OVCAR3 (cell line): Measurements from ENCODE around the genes KIF15, CCR9, FYCO1 and CCR3.

DNA sequence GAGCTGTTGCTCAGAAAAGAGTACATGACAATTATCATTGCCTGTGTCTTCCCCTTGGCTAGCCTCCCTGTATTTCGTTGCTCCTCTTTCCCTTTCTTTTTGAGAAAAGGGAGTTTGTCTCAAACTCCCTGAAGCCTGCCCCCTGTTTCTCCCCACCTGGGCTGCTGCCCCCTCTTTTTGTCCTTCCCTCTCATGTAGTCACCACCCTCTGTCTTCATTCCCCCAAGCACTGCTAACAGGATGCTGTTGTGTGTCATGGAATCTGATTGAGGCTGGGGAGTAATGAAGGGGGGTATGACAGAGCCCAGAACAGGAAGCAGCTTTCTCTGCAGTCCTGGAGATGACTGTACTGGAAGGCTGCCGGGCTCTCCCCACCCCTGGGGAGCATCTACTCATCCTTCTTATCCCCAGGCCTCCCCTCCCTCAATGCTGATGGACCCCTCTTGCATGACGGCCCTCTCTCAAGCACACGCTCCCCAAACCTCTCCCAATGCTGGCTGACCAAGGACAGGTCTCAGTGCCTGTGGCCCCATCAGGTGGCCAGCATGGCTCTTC, 181.6 kb downstream of the ABHD5 start:
- RRBS = no CpG with 5 or more reads among the region's 4 CpGs

- RRBS = 7% methylated on average over 2 of the region's 36 CpGs
Measured at GRCh38 chr3:43995672-43996105, 246.0 kb upstream of the TOPAZ1 start.

DNA sequence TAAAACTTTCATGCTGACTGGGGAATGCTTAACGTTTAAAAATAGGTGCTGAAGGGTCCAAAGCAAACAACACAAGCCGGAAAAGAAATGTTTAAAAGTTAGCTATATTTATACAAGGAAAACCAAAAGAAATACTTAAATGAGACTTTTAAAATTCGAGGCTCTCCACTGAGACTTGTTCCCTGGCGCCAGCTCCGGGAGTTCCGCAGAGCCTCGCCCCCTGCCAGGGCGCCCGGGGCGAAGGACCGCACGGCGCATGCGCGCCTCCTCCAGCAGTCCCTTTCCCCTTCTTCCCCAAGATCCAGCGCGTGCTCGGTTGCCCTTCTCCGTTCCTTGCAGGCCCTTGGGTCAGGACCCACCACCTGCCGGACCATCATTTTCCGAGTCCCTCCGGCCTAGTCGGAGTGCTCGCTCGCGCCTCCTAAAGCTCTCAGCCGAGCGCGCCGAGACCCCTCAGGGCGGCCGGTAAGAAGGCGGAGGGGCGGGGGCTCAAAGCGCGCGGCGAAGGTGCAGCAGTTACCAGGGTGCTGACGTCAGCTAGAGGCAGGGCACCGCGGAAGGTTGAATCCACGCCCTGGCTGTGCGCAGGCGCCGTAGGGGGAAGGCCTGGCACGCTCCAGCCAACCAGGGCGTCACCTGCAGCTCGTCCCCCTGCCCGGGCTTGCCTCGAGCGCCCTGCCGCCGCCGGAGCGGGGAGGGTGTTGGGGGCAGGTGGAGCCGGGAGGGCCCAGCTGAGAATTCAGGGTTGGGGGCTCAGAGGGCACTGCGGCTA, 525 bp upstream of the TCAIM start:
- RRBS = 4% methylated on average over 19 of the region's 57 CpGs

DNA sequence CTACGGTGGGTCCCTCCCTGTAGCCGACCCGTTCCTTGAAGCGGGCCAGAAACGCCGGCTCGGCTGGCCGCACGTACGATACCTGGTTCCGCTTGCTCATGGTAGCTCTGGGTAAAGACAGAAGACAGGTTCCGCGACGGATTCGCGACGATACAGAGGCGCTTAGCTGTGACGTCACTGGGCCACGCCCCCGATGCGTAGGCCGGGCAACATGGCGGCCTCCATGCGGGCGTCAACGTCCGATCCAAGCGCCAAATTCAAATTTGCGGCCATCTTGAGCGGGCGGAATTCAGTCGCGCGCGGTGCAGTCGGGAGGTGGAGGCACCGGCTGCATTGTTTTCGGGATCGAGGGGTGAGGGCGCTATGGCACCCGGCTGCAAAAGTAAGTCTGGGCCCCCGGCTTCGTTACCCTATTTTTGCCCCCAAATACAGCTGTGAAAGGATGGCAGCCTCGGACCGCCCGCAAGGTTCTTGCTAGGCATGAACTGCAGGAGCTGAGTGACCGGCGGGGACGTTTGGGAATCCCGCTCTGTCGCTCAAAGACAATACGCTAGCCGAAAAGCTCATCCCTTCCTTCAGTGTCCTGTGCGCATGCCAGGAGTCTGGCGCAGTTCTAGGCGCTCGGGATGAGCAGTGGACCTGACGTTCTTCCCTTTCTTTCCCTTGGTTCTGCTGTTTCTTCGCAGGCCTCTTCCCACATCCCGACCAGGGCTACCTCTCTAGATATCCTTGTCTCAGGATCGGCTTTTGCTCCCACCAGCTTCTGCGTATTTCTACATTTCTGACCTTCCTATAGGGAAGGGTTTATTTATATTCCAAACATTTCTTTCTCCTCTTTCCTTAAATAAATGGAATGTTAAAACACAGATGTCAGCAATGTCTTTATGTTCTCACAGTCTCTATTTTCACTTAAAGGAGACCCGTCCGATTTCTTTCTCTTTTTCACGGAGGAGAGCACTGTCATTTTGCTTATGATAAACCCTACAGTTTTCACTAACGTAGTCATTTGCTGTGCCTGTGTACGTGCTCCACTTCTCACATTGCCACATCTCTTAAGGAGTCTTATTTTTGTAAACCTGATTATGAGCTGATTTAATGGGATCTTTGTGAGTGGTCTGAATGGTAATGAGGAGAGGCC, at the start of gene KIF15:
Gene KIF15, plus strand, starts transcription at position 292 of the 1,138 bp plus-strand sequence.
- RRBS = 3% methylated on average over 27 of the region's 68 CpGs

GRCh38 chr3:45110047-45110888, 35.9 kb downstream of the CDCP1 start:
- RRBS = 100% methylated on average over 3 of the region's 16 CpGs

GRCh38 chr3:45113454-45114259, 32.5 kb downstream of the CDCP1 start:
- RRBS = no CpG with 5 or more reads among the region's 7 CpGs

- RRBS = no CpG with 5 or more reads among the region's 7 CpGs
Measured at GRCh38 chr3:45140306-45140807, 5.8 kb downstream of the CDCP1 start.

- RRBS = no CpG with 5 or more reads among the region's 10 CpGs
Measured at GRCh38 chr3:45165399-45165988, 19.3 kb upstream of the CDCP1 start.

- RRBS = no CpG with 5 or more reads among the region's 7 CpGs
Measured at GRCh38 chr3:45218943-45219452, 7.1 kb downstream of the TMEM158 start.

DNA sequence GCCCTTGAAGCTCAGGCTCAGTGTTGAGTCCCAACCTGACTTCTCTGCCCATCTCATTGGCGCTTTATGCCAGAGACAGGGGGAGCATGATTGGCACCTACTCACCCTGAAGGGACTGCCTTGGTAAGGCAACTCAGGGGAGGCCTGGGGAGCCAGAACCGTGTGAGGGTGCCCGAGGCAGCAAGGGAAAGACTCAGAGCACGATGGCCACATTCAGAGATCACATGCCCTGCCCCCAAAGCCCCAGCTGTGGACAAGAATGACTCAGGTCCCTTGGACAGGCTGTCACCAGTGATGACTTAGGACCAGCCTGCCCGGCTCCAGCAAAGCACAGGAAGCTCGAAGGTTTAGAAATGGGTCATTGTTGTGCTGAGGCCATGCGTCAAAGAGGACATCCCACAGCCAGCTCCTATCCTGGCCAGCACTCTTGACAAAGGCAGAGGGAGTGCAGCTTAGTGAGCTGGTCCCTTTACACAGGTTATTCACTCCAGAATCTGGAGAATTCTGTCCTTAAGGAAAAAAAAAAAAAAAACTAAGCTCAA, 49.0 kb upstream of the LIMD1 start:
- RRBS = no CpG with 5 or more reads among the region's 7 CpGs

DNA sequence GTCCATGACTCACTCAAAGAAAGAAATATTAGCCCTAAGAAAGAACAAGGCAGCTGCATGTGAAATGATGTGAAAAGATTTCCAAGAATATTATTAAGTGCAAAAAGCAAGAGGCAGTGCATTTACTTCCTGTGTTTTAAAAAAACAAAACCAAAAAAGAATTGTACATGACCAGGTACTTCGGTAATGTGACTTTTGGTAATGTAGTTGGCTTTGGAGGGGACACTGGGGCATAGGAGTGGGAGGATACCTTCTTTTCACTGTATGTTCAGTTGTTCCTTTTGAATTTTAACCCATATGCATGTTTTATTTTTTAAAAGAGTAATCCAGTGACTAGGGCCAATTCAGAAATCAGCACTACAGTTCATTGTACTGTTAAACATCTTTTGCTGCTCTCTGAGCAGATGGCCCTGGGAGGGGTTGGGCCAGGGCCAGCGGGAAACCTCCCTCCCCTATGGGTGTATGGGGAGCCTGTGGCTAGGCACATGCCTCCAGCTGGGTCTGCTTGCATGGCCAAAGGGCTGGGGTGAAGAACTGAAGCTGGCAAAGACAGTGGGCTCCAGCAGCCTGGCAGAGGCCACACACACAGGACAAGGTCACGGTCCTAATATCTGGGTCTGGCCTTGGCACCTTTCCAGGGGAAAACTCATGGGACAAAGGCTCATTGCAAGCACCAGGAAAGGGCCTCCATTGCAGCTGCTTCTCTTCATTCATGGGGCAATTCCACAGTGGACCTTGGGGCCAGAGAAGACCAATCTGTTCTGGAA, 11.7 kb upstream of the LIMD1 start:
- RRBS = no CpG with 5 or more reads among the region's 3 CpGs

DNA sequence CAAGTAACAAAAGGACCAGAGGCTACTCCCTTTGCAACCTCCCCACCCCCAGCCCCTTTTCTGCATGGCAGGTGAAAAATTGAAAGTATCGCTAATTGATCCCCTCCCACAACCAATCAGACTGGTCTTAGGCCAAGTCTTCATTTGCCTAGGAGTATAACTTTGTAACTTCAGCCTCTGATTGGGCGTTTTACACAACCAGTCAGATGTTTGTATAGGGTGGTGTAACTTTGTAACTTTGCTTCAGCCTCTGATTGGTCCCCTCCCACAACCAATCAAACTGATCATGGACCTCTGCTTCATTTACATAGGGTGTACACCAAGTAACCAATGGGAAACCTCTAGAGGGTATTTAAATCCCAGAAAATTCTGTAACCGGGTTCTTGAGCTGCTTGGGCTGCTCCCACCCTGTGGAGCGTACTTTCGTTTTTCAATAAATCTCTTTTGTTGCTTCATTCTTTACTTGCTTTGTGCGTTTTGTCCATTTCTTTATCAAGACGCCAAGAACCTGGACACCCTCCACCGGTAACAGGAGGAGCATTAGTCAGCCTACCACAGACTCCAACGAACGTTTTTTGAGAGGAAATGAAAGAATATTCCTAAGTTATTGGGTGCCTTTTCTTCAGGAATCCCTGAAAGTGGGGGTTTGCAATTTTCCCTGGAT, 5.7 kb upstream of the SACM1L start:
- RRBS = no CpG with 5 or more reads among the region's 10 CpGs

DNA sequence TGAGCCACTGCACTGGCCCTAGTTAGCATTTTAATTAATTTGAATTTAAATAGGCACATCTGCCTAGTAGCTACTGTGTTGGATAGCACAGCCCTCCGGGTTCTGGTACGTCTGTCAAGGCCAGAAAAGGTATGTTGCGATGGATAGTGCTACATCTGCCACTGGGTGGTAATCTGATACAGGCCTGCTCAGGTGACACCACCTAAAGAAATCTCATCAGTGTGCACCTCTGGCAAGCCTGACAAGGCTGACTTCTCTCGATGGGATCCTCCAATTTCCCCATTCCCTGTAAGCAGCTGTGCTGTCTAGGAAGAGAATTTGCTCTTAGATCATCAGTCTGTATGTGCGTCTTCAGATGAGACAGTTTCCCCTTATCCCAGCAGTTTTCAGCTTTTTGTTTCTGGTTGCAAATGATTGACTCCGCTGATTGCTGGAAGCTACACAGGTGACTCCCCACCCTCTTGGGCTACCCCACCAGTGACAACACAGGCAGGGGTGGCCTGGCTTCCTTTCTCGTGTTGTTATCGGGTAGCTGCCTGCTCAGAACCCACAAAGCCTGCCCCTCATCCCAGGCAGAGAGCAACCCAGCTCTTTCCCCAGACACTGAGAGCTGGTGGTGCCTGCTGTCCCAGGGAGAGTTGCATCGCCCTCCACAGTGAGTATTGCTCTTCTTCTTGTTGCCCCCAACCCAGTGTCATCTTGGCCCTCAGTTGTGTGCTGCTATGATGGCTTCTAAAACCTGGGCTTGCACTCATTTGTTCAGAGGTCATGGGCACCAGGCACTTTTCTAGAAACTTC, at the start of gene CCR9:
Gene CCR9, plus strand, starts transcription at position 543 of the 798 bp plus-strand sequence.
- RRBS = no CpG with 5 or more reads among the region's 9 CpGs

DNA sequence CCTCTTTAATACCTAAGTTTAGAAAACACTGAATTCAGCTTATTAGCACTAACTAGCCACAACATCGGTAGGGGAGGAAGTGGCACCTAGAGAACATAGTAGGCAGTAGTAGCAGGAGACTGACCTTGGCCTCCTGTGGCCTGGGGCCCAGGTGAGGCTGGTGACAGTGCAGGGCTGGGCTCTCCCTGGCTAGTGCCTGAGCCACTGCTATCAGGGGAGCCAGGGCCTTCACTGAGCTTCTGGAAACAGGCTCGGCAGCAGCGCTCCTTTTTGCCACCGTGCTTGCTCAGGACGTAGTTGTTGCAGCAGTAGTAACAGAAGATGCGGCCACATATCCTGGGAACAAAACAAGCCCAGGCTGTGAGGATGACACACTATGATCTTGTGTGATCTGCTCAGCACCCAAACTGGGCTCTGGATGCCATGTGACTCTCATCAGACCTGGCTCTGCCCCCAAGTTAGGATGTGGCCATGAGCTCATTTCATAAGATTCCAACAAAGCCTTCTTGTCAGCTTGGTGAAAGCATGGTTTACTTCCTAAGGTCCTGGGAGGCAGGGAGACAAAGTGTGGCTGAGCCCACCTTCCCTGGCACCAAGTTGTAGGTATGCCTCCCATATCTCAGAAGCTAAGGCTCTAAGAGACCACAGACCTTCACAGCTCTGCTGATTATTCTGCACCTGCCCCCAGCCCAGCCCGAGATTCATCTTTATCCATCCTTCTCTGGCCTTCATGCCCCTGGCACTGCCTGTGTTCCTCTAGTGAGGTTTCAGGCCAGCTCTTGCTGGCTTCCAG, 15.2 kb downstream of the CXCR6 start:
- RRBS = no CpG with 5 or more reads among the region's 7 CpGs

GRCh38 chr3:45964770-45965271, 21.6 kb downstream of the CXCR6 start:
- RRBS = no CpG with 5 or more reads among the region's 4 CpGs

DNA sequence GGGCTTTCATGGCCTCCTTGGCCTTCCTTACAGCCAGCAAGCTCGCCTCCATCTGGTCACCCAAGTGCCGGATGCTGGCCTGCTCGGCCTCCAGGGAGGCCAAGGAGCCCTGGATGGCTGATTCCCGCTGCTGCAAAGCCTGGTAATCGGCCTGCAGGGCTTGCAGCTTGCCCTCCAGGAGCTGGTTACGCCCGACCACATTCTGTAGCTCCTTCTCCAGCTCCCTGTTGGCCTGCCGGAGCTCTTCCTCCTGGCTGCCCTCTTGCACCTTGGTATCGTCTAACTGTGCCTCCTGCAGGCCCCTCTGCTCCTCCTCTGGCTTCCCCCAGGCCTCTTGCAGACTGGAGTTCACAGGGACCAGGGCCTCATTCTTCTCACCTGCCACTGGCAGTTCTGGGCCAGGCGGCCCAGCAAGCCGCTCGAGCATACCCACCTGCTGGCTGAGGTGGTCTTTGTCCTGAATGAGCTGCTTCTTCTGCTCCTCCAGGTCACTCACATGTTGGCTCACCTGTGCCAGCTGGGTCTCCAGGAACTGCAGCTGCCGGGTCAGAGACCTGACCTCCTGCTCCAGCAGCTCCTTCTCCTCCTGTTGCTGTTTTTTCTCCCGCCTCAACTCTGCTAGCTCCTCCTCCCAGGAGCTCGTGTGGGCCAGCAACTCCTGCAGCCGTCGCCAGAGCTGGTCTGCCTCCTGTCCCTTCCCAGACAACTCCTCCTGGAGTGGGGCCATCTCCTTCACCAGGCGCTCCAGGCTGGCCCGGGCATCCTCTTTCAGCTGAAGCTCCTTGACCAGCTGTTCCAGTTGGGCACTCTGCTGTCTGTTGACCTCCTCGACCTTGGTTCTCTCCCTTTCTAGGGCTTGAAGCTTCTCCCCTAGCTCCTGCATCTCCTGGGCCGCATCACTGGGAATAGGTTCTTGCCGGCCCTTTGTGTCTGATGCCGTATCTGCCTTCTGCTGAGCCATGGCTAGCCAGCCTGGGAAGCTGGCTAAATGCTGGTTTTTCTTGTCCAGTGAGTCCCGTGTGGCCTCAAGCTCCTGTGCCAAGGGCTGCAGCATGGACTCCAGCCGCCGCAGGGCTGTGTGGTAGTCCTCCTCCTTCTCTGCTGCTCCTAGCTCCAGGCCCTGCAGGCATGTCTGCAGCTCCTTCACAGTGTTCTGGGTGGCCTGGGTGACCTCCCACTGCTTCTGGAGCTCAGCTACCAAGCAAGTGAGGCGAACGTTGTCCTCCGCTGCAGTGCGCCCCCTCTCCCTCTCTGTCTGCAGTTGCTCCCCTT, 24.4 kb downstream of the CXCR6 start:
- RRBS = no CpG with 5 or more reads among the region's 30 CpGs

DNA sequence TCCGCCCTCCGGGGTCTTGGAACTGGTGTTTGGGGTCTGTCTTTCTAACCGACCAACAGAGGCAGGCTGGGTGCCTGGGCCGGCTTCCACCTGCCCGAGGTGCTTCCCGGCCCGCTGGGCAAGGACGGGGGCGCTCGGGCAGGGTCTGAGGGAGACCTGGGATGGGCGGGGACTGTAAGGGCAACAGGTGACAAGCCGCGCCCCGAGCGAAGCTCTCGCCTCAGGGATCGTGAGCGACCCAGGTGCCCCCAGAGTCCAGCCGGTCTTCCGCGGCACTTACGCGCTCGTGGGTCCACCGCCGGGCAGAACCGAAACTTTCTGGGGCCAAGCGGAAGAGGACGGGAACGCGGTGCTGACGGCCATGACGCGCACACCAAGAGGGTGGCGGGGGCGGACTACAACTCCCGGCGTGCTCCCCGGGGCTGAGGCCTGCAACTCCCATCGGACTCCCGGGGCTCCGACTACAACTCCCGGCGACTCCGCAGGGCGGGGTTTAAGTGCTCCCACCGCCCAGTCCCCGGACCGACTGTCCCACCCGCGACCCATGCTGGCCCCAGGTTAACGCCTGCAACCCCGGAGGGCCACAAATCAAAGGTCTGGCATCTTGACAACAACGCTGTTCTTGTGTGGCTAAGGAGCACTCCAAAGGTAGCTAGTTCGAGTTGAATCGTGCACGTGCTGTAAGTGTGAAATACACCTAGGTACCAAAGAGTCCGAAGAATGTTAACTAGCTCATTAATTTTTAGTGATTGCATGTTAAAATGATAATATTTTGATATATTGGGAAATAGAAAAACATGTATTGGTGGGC, at the start of gene FYCO1:
Gene FYCO1, minus strand, starts transcription at position 383 of the 811 bp plus-strand sequence.
- RRBS = 5% methylated on average over 27 of the region's 58 CpGs

GRCh38 chr3:46242168-46242677, at the start of gene CCR3:
Gene CCR3, plus strand, starts transcription at chr3:46242460.
- RRBS = no CpG with 5 or more reads among the region's 5 CpGs

DNA sequence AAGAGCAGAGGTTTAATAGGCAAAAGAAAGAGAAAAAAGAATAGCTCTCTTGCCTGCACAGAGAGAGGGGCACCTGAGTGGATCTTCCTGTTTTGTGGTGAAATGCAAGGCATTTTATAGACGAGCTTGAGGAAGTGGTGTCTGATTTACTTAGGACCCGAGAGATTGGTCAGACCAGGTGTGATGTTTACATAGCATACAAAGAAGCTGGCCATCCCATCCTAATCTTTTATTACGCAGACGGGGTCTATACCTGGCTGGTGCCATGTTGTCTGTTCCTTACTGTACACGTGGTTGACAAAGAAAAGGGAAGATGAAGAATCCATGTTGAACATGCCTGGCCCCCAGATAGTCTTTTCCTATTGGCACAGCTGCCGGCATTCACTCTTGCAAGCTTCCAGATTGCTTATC, 13.3 kb downstream of the CCR5 start:
- RRBS = no CpG with 5 or more reads among the region's 6 CpGs

DNA sequence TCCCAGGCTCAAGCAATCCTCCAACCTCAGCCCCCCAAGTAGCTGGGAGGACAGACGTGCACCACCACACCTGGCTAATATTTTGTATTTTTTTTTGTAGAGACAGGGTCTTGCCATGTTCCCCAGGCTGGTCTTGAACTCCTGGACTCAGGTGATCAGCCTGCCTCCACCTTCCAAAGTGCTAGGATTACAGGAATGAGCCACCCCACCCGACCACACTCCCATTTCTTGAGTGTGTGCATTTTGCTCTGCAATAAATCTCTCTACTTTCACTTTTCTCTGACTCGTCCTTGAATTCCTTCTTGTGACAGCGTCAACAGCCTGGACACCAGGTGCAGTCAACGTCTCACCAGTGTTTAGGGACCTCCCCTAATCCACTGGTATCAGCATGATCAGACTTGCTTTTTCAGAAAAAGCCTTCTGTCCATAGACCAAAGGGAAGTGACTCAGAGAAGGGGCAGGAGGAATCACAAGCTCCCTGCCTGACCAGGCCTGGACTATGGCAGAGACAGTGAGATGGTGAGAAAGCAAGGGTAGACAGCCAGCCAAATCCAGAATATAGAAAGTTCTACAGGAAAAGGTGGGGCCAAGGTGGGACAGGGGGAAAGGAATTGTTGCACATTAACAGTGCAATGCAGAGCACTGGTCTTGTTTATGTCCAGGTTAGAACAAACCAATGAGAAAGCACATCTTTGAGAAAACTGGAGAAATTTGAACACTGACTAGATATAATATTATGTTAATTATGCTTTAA, 15.4 kb downstream of the CCR5 start:
- RRBS = no CpG with 5 or more reads among the region's 5 CpGs